Panc1 (cell line): ENCODE data around the gene PDE6B.

- RRBS, 2 experiments, result no CpG with 5 or more reads among the region's 14 CpGs
Measured at GRCh38 chr4:52735-53127, 390 bp upstream of the ZNF595 start.

- RRBS, 2 experiments, result no CpG with 5 or more reads among the region's 6 CpGs
Measured at GRCh38 chr4:373369-373968, 35.9 kb downstream of the ZNF141 start.

DNA sequence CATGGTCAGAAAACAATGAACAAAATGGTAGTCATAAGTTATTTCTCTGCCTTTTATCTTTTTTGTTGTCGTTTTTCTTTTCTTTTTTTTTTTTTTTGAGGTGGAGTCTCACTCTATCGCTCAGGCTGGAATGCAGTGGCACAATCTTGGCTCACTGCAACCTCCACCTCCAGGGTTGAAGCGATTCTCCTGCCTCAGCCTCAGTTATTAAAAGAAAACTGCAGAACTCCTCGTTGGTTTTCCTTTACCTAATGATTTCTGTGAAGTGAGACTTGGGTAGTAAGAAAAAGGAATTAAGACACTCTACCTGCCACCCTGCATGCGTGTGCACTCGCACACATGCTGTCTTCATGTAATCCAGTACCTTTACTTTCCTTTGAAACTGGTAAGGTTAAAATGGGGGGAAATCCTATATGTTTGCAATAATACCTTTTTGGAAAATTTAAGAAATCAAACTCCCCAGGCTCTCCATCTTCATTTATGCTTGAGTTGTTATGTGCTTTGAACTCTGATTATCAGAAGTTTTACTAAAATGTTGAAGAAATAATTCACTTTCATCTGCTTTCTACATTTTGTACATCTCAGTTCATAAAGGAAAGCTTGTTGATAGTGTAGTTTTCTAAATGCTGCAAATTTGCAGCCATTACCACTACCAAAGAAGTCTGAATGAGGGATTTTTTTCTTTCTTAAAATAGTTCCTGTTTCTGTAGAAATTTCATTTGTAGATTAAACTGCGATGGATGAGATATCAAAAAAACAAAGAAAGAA, 32.9 kb downstream of the ZNF721 start:
- RRBS, 2 experiments, result no CpG with 5 or more reads among the region's 7 CpGs

- RRBS, 2 experiments, result 51 to 69% methylated on average over 5 to 6 of the region's 12 CpGs
Measured at GRCh38 chr4:625359-625729, at the start of gene PDE6B. Gene PDE6B, plus strand, starts transcription at chr4:625573.

DNA sequence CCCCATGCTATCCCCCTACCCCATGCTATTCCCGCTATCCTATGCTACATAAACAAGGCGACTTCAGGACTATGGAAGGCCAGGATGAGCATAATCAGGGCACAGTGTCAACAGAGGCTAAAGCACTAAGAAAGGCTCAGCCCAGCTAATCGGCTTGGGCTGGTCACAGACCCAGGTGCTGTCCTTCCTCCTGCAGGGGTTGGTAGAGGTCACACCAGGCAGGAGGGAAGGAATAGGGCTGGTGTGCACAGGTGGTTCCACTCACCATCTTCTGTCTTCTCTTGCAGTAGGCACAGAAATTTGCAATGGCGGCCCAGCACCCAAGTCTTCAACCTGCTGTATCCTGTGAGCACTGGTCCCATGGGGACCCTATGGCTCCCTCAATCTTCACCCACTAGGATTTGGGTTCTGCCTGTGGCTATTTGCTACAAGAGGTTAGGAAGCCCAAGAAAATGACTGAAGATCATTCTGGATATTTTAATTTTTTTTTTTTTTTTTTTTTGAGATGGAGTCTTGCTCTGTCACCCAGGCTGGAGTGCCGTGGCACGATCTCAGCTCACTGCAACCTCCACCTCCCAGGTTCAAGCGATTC, 4.2 kb downstream of the ATP5ME start:
- RRBS, 2 experiments, result no CpG with 5 or more reads among the region's 7 CpGs

DNA sequence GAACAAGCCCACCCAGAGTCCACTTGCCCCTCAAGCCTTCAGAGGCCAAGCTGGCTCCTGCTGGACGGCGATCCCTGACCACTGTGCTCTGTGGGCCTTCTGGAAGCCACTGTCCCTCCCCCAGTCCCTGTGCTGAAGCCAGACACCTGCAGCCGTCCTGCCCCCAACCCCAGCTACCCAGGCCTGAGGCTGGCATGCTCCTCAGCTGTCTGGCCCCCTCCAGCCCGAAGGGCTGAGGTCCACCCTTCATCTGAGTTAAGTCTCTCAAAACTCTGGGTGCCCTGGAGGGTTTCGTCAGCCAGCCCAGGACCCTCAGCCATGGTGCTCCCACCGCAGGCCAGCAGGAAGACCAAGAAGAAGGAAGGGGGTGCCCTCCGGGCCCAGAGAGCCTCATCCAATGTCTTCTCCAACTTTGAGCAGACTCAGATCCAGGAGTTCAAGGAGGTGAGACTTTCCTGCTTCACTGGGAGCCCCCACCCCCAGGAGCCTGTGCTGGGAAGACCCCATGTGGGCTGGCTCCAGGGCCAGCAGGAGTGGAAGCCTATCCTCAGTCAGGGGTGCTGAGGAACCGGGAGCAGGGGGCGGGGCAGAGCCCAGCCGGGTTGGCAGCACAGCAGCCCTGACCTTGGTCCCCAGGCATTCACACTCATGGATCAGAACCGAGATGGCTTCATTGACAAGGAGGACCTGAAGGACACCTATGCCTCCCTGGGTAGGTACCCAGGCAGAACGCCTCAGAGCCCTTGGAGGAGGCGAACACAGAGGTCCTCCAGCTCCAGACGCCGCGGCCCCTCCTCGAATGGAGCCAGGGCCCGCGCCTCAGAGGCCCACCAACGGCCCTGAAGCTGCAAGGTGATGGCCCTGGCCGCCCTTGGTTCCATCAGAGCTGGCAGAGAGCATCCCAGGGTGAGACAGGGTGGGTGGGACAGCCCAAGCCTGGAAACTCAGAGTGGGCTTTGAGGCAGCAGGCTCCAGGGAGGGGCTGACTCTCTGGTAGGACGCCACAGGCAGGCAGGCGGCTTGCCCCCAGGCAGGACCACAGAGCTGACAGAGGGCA, 4.3 kb downstream of the MYL5 start:
- RRBS, 2 experiments, result no CpG with 5 or more reads among the region's 23 CpGs

- RRBS, 2 experiments, result 3 to 5% methylated on average over 5 to 6 of the region's 26 CpGs
Measured at GRCh38 chr4:687044-687651, 1.8 kb downstream of the SLC49A3 start.

DNA sequence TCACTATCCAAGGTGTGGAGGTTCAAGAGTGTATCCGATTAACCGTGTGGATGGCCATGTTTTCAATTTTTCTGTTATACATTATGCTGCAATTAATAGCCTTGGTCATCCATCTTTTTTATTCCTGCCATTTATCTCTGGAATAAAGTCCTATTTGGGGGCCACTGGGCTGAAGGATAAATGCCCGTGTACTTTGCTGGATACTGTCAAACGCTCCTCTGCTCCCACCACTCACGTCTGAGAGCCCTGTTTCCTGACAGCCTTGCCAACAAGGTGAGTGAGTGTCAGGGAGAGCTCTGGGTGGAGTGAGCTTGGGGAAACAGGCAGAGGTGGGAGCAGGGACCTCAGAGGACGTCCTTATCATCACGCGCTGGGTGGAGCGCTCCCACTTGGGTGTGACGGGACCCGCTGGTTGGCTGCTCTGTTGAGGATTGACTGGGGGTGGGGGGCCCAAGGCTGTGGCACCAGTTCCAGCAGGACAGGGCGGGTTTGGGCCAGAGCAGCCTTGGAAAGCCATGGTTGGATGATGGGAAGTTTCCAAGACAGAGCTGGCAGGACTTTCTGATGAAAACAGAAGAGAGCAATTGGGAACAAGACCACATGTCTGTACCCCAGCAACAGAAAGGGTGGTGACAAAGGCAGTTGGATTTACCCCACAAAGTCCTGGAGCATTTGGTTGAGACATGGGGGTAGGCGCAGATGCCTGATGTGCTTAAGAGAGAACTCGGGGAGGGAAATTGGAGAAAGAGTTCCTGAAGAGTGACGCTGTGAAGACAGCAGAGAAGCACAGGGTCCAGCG, 3.1 kb upstream of the PCGF3 start:
- RRBS, 2 experiments, result no CpG with 5 or more reads among the region's 16 CpGs

DNA sequence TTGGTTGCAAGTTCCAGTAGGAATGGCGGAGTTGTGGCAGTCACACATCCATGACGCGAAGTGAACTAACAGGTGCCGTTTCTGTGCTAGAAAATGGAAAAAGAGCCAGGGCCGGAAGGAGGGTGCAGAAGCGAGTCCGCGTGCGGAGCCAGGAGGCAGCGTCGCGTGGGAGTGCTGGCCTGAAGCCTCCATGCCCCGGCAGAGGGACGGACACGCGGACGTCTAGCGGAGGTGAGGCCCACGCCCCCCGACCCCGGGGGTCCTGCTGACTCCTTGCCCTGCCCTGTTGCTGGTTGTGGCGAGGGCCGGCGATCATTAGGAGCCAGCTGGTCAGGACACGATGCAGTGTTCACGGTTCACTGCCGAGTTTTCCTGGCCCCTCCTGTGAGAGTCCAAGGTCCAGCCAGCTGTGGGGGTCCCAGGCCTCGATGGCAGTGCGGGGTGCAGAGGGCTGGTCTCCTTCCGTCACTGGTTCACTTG, 25.3 kb downstream of the PCGF3 start:
- RRBS, 2 experiments, result 78 to 84% methylated on average over 18 of the region's 30 CpGs

- RRBS, 2 experiments, result no CpG with 5 or more reads among the region's 24 CpGs
Measured at GRCh38 chr4:755033-755708, 49.5 kb downstream of the PCGF3 start.

- RRBS, 2 experiments, result 92 to 94% methylated on average over 7 of the region's 35 CpGs
Measured at GRCh38 chr4:759708-760201, 54.1 kb downstream of the PCGF3 start.

DNA sequence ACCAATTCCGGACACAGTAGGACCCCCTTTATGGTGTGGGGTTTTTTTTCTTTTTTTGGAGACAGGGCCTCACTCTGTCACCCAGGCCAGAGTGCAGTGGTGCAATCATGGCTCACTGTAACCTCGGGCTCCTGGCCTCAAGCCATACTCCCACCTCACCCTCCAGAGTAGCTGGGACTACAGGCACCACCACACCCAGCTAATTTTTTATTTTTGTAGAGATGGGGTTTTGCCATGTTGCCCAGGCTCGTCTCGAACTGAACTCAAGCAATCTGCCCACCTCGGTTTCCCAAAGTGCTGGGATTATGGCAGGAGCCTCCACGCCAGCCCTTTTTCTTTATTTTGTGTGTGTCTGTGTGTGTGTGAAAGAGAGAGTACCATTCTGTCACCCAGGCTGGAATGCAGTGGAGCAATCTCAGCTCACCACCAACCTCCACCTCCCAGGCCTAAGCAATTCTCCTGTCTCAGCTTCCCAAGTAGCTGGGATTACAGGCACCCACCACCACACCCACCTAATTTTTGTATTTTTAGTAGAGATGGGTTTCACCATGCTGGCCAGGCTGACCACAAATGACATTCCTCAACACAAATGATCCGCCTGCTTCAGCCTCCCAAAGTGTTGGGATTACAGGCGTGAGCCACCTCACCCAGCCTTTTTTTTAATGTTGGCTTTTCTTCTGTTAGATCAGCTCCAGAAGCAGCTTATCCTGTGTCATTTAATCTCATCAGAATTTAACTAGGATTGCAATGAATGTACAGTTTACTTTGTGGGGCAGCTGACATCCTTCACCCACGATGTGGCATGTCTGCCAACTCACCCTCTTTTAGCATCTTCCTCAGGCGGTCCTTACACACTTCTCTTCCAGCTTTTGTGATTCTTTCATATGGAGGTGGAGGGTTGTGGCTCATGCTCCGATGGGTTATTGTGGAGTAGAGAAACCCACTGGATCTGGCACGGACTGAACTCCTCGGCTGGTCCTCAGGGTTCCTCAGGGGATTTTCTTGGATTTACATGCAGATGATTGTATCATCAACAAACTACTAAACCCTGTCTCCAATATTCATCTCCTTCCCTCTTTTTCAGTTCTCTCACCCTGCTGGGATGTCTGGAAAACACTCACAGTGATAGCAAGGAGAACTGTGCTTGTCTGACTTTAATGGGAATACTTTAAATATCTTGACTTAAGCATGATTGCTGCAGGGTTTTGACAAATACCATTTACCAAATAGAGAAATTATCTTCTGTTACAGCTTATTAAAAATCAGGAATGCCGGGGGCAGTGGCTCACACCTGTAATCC, 50.3 kb downstream of the CPLX1 start:
- RRBS, 2 experiments, result no CpG with 5 or more reads among the region's 14 CpGs

- RRBS, 2 experiments, result no CpG with 5 or more reads among the region's 12 CpGs
Measured at GRCh38 chr4:864953-865309, 39.0 kb upstream of the CPLX1 start.

DNA sequence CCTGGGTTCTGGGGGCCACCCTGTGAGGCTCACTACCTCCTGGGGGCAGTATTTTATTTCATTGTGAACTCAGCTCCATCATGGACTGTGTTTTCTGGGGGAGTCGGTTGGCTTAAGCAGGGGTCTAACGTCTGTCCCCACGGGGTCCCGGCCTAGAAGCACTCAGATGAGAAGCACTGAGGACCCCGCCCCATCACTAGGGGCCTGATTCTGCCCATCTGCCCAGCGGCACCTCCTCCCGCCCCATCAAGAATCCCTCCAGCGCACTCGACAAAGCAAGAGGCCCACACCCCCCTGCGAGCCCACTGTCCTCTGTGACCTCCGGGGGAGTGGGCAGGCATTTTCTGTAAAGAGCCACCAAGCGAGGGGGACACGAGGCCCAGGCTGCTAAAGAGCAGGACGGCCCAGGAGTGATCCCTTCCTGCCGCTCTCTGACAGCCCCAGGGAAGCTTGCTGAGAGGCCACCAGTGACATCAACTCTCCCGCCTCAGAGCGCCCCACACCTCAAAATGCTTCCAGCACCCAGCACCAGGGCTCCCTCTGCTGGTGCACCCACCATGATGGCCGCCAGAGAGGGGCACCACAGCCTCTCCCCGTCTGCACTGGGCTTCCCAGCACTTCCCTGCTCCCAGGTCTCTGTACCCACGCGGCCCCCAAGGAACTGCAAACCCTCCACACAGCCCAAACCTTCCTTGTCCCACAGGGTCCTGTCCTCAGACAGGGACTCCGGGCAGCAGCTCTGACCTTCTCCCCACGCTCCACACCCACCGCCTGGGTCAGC, 40.5 kb downstream of the GAK start:
- RRBS, 2 experiments, result 89 to 94% methylated on average over 2 of the region's 24 CpGs

- RRBS, 2 experiments, result no CpG with 5 or more reads among the region's 3 CpGs
Measured at GRCh38 chr4:930285-930715, 1.8 kb downstream of the GAK start.

DNA sequence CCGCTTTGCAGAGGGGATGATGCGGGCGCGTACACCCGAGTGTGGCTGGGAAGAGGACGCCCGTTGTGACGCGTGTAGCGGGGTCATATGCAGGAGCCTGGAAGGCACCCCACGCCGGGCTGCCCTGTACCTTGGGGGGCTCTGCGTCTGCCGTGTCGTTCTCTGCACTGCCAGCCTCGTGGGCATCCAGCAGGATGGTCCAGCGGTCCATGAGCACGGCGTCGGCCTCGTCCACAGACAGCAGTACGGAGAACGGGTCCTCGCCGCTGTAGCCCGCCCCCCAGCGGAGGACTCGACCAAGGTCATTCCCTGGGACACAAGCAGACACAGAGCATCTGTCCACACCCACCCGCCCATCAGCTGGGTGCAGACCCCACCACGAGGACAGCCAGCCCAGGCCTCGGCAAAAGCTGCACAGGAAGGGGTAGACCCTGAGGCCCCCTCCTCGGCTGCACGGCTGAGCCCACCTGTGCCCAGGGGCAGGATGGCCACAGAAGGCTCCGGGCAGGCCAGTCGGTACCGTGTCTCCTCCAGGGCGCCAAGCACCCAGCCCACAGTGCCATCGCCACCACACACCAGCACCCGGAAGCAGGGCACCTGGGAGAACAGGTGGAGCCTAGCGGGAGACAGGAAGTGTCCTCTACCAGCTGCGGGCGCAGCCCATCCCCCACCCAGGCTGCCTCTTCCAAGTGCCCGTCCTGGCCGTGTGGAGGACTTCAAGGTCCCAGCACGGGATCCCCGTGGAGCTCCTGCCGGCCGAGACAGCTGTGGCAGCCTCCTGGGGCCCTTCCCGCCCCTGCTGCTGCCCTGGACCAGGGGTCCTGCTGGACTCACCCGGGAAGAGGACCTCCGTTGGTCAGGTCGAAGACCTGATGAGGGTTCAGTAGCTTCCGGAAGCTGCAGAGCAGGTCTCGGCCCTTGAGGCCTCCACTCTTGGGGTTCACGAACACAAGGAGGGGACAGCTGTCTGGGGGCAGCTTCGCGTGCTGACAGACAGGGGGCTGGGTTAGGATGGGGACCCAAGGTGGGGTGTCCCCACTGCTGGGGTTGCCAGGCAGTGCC, 10.7 kb downstream of the DGKQ start:
- RRBS, 2 experiments, result 93 to 94% methylated on average over 10 to 11 of the region's 57 CpGs

- RRBS, 2 experiments, result no CpG with 5 or more reads among the region's 3 CpGs
Measured at GRCh38 chr4:996058-996394, 2.8 kb upstream of the SLC26A1 start.

DNA sequence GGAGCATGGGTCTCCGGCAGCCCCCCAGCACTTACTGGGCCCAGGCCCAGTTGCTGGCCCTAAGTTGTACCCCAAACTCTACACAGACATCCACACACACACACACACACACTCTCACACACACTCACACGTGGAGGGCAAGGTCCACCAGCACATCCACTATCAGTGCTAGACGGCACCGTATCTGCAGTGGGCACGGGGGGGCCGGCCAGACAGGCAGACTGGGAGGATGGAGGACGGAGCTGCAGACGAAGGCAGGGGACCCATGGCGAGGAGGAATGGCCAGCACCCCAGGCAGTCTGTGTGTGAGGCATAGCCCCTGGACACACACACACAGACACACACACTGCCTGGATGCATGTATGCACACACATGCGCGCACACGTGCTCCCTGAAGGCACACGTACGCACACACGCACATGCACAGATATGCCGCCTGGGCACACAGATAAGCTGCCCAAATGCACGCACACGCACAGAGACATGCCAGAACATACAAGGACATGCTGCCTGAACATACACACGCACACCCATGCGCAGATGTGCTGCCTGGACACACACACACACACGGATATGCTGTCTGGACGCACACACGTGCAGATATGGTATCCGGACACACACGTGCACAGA, 13.9 kb downstream of the FGFRL1 start:
- RRBS, 2 experiments, result 94 to 100% methylated on average over 1 of the region's 25 CpGs

DNA sequence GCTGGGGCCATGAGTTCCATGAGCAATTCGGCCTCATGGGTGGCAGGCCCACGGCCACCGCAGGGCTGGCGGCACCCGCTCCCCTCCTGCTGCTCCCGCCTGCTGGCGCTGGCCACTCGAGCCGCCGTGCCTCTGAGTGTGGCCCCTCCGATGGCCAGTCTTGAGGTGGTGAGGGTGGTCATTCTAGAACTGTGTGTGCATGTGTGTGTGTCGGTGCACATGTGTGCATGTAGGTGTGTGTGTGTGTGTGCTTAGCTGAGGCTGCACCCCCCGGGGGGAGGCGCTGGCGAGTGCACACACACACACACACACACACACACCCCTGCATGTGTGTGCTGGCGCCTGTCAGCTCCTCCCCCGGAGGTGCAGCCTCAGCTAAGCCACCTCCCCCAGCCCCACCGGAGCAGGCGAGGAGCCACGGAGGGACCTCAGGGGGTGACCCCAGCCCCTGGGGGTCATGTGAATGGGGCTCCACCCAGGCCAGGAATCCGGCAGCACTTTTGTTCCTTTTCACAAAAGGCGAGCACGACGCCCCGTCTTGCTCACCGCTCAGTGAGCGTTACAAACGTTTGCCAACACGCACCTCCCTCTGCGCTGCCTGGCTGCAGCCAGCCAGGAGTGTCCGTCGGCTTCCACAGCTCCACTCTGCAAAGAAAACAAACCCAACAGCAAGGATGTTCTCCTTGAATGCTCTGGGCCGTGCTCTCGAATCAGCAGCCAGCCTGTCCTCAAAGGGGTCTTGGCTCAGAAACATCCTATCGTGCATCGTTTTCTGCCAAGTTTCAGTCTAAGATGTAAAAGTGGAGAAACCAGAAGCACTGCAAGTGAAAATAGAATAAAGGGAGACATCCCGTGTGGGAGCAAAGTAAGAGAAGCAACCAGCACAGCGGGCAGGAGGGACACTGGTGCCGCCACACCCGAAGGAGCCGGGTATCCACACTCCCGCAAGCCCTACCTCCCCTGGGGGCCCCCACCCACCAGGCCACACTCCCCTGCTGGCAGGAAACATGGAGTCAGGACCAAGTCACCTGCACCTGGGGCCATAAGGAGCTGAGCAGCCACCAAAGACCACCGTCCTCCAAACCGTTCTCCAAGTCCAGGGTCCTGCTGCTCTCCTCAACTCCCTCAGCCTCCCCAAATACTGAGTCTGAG, 30.1 kb downstream of the FGFRL1 start:
- RRBS, 2 experiments, result 2 to 10% methylated on average over 9 of the region's 44 CpGs

GRCh38 chr4:1127947-1128256, 14.5 kb upstream of the RNF212 start:
- RRBS, 2 experiments, result no CpG with 5 or more reads among the region's 3 CpGs